ENCODE measurements around a stretch of chr9.

GRCh38 chr9:79590914-79591778 is 19.4 kb downstream of the TLE4 start:
- RRBS = no CpG with 5 or more reads among the region's 3 CpGs

DNA sequence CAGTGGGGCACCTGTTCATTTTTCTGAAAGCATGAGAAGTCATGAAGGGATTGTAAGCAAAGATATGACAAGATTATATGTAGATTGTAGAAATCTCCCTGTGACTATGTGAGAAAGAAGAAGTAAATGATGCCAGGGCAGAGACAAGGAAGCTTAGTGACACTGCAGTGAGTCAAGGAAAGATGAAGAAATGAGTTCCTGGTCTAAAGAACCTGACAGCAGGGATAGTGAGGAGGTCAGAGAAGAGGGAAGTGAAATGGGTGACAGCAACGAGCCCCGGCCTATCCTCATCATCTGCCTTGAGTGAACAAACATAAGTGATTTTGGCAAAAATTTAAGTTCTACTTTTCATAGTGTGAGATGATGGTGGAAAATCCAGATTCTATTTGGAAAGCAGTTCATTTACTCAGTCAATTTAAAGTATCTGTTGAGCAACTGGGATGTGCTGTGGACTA is 297.0 kb downstream of the TLE4 start:
- RRBS = no CpG with 5 or more reads among the region's 2 CpGs

DNA sequence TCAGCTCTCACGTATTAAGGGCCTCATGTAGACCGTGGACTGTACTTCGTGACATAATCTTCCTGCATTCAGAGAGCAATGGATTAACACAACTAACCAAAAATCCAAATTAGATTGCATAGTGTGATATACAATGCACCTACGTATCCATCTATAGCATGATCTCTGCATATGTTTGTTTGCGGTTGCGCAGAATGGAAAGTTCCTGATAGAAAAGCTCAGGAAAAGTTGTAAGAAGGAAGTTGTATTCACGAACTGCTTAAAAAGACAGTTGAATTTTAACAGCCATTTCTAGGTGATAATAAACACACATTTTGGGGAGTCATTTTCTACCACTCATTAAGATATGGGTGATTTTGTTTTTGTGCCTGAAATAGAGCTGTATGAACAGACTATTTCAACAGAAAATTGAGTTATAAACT is 869.0 kb downstream of the TLE4 start:
- RRBS = no CpG with 5 or more reads among the region's 7 CpGs

GRCh38 chr9:81565115-81565654 is 124.2 kb downstream of the TLE1 start:
- RRBS = no CpG with 5 or more reads among the region's 4 CpGs

DNA sequence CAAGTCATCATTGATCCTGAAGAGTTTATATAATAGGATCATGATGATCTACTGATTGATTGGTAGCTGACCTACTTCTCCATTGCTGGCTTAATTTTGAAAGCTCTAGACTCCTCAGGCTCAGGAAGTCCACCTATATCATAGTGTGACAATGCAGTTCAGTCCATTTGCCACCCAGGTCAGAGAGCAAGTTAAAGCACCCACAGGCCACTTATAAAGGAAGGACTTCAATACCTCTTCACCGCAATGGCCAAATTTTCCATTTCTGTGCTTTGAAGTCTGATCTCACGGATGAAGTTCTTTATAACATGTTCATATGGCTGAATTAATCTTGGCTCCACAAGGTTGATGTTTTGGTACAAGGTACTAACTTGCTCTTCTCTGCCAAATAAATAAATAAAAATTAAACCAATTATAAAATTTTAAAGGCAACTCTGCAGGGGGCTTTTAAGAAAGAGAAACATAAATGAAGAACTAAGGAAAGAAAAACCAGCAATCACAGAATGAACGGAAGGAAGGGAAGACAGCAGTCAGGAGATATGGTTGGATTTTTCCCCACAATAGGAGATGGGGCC is 37.3 kb downstream of the RASEF start:
- RRBS = no CpG with 5 or more reads among the region's 3 CpGs

- RRBS = no CpG with 5 or more reads among the region's 4 CpGs
These were observed 2.5 kb downstream of the RASEF start for GRCh38 chr9:83060393-83060976.

GRCh38 chr9:83219603-83220047 is 156.7 kb upstream of the RASEF start:
- RRBS = no CpG with 5 or more reads among the region's 15 CpGs

- RRBS = no CpG with 5 or more reads among the region's 9 CpGs
These were observed 1.8 kb upstream of the IDNK start for GRCh38 chr9:83620861-83621819.

- RRBS = no CpG with 5 or more reads among the region's 3 CpGs
These were observed 20.2 kb downstream of the GKAP1 start for GRCh38 chr9:83797239-83797845.

DNA sequence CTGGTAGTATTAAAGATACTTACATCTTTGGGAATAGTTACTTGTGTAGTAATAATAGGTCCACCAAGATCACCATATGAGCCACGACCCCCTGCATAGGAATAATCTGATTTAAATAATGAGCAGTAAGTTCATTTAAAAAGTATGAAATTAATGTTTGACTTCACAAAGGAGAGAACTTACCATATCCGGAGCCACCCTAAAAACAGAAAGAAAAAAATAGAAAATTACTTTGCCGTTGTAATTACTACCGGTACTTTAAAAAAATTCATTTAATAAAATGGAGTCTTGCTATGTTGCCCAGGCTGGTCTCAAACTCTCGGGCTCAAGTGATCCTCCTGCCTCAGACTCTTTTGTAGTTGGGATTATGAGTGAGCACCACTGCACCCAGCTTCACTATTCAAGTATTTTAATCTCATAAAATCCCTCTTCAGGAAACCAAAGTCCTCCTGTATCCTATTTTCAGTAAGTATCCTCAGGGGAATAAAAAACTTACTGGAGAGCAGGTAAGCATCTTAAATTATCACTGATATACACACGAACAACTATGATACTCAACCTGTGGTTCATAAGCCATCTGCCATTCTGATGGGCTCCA is 9.2 kb downstream of the HNRNPK start:
- RRBS = no CpG with 5 or more reads among the region's 6 CpGs

GRCh38 chr9:83973169-83973864 is 6.7 kb downstream of the HNRNPK start:
- RRBS = no CpG with 5 or more reads among the region's 7 CpGs

- RRBS = no CpG with 5 or more reads among the region's 45 CpGs
These were observed 69.0 kb downstream of the SLC28A3 start for GRCh38 chr9:84271017-84272455.

DNA sequence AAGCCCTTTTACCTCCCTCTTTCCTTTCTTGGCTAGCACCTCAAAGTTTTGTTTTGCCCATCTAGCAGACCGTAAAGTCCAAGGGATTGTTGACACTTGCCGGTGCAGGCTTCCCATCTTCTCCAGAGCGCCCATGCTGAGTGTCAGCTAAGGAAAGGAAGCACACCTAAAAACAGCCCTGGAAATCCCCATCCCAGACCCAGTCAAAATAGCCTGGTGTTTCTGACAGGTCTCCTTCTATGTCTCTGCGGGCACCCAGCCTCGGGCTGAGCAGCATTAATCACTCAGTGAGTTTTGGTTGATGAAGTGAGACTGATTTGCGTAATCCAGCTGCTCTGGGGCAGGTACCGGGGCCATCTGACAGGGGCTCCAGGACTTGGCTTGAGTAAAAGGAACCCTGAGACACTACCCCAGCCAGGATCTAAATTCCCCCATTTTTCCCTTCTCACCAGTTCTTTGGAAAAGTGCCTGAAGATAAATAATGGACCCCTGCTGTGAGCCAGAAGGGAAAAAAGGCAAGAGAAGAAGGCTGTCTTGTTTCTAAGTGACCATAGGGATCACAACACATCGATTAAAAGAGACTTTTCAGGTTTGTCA is 647 bp downstream of the SLC28A3 start:
- RRBS = no CpG with 5 or more reads among the region's 8 CpGs

DNA sequence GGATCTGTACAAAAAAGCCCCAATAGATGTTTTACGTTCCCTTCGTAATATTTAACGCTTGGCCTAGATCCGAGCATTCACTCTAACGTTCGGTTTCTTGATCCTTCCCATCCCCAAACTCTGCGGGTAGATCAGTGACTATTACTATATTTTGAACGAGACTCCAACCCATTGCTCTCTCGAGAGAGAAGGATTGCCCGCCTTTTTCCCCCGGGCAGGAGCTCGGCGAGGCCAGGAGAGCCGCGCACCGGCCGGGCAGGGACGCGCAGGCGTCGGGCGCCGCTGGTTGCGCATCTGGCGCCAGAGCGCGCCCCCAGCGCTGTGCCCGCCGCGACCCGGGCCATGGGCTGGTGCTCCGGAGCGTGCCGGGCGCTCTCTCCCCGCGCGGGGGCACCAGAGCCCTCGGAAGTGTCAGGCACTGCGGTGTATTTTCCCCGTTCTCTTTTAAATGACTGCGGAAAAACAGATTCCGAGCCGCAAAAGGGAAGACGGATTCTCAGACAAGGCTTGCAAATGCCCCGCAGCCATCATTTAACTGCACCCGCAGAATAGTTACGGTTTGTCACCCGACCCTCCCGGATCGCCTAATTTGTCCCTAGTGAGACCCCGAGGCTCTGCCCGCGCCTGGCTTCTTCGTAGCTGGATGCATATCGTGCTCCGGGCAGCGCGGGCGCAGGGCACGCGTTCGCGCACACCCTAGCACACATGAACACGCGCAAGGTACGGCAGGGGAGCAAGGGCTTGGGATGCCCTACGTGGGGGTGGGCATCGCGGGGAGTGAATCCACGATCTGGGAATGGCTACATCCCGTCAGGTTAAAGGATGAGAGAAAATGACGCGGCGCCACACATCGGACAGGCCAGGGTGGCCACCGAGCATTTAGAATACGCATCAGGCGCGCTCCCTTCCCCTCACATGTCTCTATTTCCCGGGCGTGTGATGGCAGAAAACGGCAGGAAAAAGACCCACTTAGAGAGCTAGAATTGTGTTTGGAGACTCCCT is 1.2 kb upstream of the NTRK2 start:
- RRBS = 4% methylated on average over 19 of the region's 84 CpGs

GRCh38 chr9:84671464-84671894 is 1.9 kb downstream of the NTRK2 start:
- RRBS = no CpG with 5 or more reads among the region's 2 CpGs

GRCh38 chr9:84701934-84702410 is 32.4 kb downstream of the NTRK2 start:
- RRBS = no CpG with 5 or more reads among the region's 4 CpGs

- RRBS = 3% methylated on average over 9 of the region's 70 CpGs
These were observed 219.1 kb downstream of the AGTPBP1 start for GRCh38 chr9:85522369-85523429.

DNA sequence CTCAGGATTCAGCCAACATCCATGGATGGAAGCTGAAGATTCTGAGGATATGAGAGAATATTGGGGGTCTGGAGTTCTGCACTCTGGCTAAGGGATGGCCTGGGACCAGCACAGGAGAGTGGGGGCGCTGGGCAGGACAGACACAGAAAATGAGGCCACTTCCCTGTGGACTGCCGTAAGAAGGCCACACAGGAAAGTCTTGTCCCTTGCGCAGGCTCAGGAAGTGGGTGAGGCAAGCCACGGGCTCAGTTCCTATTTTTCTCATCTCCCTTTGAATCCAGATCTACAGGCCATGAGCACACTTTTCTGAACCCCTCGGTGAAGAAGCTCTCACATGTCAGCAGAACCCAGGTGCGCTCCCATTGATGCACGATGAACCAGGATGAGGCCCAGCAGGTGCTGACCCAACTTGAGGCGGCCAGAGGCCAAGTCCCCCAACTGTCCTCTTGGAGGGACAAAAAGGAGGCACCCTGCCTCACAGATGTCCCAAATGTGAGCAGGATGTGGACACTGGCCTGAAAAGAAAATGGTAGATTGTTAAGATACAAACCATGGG is 207.4 kb downstream of the AGTPBP1 start:
- RRBS = no CpG with 5 or more reads among the region's 8 CpGs

- RRBS = 5% methylated on average over 2 of the region's 7 CpGs
These were observed 548 bp upstream of the AGTPBP1 start for GRCh38 chr9:85742390-85742614.

DNA sequence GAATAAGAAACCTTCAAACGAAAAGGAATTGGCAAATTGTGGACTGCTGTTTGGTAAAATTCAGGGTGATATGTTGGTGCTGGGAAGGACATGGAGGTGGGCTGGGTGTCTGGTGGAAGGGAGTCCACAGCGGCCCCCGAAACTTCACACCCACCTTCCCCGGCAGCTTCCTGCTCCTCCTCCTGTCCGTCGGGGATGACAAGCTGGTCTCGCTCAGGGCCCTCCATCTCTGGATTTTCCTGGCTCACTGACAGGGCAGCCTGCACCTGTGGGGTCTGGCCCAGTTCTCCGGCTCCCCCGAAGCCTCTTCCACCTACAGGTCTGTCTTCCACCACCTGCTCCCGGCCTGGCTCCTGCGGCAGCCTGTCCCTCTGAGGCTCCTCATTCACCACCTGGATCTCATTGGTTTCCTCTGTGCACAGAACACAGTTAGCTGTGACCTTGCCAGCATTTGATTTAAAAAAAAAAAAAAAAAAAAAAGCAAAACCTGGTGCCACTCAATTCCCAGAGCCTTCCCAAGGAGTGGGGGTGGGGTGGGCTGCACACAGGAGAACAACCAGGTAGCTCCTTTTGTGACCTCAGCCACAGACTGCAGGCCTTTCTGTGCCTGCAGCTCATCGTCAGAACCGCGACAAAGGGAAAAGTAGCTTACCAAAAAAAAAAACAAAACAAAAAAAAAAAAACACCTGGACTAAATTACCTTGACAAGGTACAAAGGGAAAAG is 64.0 kb downstream of the GOLM1 start:
- RRBS = 95% methylated on average over 2 of the region's 14 CpGs